Left lobe of liver (tissue), 1 donor: ENCODE data around the genes SIRT7, MAFG and DUS1L.

GRCh38 chr17:81665166-81665738 lies 1.2 kb downstream of the OXLD1 start:
- PRO-cap = no peak

- PRO-cap = no peak
Observed at GRCh38 chr17:81670262-81670475, 3.6 kb downstream of the CCDC137 start.

DNA sequence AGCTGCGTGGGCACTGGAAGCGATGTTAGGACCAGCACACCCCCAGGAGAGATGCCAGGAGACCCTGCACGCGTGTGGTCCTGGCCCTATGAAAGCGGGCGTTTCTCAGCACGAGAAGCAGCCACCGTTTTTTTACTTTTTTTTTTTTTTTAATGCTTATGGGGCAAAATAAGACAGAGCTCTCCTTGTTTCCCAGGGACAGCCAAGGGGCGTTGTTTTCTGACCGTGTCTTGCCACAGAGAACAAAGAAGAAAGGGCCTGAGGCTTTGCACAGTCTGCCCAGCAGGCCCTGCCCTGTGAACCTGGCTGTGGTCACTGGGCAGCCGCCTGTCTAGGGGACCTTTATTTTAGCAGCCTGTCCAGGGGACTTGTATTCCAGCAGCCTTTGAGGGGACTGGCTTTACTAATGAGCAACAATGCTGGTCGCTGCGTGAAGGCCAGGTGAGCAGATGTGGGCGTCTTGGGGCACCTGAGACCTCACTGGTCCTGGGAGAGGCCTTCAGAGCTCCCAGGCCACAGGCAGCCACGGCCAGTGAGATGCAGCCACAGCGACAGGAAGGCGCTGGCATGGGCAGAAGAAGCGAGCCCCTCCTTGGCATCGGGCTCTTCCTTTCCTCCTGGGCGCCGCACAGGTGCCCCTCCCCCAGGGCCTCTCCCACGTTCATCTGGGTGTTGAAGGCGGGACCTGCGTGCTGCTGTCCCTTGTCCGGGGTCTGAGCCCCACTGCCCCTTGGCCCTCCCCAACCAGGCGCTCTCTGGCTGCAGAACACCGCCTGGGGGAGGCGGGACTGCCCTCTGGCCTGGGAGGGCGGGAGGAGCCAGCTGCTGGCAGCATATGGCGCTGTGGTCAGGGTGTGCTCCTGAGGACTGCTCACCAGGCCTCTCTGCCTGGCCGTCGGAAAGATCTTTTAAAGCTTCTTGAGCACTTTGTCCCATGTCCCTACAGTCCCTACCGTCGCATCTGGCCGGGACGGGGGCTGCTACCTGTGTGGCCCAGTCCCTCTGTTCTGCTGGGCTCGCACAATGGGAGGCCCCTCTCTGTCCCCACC lies 1.3 kb downstream of the SLC25A10 start:
- PRO-cap = bidirectional peak, plus-strand start at position 850 of the sequence, minus-strand start at position 725 of the sequence; bidirectional peak, plus-strand start outside the sequence, minus-strand start at position 1,009 of the sequence

- PRO-cap = no peak
Observed at GRCh38 chr17:81840719-81841265, 5.9 kb upstream of the PPP1R27 start.

GRCh38 chr17:81859420-81860263 lies 693 bp downstream of the P4HB start:
- PRO-cap = no peak

DNA sequence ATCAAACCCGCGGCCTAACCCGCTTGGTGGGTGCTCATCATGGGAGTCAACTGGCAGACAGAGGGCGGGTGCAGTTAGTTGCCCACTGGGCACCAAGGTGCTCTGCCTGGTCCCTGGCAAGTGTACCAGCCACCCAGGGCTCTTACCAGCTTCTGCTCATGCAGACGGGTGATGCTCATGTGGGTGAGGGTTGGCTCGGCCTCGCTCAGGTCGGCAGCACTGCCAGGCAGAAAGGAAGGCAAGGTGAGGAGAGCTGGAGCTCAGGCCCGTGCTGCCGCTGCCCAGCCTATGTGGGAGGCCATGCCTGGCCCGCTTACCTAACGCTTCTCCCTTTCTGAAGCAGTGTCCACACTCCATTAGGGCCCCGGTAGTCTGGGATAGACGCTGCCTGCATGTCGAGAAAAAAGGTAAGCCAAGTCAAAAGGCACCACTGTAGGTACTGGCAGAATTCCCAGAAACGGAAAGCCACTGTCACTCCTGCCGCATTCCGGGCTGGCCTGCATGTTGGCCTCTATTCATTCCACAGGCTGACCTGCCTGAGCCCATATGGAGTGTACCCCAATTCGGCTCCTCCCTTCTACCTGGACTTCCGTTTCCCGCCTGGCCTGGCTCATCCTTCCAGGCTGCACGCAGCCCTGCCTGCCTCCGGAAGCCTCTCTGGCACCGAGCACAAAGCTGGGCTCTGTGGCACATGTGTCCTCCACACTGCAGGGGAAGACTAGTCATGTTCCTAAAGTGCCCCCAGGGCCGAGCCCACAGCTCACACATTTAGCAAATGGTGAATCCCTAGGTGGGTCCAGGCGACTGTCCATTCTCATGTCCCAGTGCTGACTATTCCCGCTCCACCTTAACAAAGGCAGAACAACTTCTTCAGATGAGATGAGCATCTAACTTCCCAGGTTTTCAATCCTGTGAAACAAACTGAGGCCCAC lies 2.4 kb downstream of the SIRT7 start:
- PRO-cap = no peak

GRCh38 chr17:81917225-81918446 lies at the start of gene SIRT7:
Gene SIRT7 (minus strand): TSS chr17:81918176.
- PRO-cap = bidirectional peak, plus-strand start at chr17:81918236, minus-strand start at chr17:81918140; unidirectional peak, minus-strand start at chr17:81918269

DNA sequence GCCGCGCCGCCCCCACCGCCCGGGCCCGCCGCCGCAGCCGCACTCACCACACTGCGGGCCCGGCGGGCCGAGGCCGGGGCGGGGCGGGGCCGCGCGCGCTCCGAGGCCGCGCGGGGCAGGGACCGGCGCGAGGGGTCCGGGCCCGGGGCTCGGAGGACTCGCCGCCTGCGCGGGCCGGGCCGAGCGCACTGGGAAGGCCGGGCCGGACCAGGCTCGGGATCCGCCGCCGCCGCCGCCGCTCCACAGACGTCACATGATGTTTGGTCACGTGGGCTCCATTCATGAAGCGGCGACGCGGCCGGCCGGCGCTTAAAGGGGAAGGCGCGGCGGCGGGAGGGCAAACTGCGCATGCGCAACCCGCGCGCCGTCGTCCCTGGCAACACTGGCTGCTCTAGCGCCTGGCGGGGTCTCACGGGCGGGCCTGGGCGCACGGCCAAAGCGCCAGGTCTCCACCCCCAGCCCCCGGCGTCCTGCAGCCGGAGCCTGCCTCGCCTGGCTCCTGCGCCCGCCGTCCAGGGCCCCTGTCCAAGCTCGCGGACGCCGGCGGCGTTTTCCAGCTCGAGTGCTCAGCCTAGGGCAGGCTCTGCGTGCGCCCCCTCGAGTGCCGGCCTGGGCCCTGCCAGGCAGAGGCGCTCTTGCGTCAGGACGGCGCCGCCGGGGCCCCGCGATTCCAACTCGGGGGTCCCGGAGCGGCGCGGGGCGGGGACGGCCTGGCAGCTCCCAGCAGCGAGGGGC lies at the start of gene MAFG:
MAFG (minus strand) TSS at position 255 of the 735 bp plus-strand sequence.
- PRO-cap = bidirectional peak, plus-strand start at position 340 of the sequence, minus-strand start at position 255 of the sequence

- PRO-cap = no peak
Observed at GRCh38 chr17:81939649-81940458, 2.8 kb upstream of the PYCR1 start.

DNA sequence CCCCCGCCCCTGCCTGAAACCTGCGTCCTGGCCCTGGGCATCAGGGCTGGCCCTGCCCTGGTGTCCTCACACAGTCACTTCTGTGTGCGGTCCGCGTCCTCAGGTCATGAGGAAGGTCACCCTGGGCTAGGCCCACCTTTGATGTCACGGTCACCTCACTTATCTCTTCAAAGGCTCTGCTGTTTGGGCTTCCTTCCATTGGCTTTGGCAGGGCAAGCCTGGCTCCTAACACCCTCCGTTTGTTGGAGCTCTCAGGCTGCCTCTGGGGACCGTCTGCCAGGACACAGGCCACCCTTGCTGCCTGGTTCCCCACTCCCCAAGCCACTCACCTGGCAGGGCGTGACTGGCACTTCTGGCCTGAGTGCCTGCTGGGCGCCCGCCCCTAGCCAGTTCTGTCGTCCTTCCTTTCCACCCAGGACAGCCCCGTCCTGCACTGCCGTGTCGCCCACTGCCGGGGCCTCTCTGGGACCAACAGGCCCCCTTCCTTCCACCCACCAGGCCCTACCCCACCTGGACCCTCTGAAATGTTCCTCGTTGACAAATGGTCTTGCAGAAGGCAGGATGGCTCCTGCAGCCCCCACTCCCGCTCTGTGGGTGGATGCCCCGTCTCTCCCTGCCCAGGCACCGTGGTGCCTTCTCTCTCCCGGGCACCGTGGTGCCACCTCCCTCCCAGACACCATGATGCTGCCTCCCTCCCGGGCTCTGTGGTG lies 8.7 kb downstream of the CENPX start:
- PRO-cap = no peak

GRCh38 chr17:82022541-82022771 lies 222 bp downstream of the CENPX start:
- PRO-cap = no peak

- PRO-cap = unidirectional peak, minus-strand start at chr17:82032033
Observed at GRCh38 chr17:82031891-82032441, 488 bp downstream of the RAC3 start.

- PRO-cap = bidirectional peak, plus-strand start at chr17:82040000, minus-strand start at chr17:82039805; unidirectional peak, minus-strand start at chr17:82040184
Observed at GRCh38 chr17:82039562-82040234, 2.2 kb upstream of the DCXR start.

DNA sequence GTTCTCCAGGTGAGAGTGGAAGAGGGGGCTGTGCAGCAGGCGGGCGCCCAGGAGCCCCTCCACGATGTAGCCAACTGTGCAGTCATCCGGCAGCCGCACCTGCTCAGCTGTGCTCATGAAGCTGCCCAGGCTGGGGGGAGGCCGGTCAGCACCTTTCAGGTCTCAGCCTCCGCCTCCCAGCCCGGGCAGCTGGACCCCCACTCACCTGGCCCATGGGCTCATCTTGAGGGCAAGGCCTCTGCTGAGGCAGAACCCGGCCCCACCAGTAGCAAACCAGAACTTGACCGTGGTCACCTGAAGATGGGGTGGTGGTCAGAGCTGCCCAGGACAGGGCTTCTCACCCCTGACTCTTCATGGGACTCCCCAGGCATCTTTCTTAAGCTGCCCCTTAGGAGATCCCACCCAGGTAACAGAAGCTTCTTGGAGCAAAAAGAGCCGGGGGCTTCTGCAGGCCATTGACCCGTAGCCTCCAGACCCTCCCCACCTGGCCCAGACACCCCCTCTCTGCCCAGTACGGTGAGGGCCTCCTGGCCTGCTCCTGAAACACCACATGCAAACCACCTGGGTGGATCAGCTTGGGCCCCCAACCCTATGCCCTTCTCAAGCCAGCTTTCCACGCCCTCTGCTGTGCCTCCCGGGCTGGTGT lies 1.8 kb downstream of the RFNG start:
- PRO-cap = no peak

- PRO-cap = no peak
Observed at GRCh38 chr17:82053565-82054188, 2.0 kb downstream of the GPS1 start.

DNA sequence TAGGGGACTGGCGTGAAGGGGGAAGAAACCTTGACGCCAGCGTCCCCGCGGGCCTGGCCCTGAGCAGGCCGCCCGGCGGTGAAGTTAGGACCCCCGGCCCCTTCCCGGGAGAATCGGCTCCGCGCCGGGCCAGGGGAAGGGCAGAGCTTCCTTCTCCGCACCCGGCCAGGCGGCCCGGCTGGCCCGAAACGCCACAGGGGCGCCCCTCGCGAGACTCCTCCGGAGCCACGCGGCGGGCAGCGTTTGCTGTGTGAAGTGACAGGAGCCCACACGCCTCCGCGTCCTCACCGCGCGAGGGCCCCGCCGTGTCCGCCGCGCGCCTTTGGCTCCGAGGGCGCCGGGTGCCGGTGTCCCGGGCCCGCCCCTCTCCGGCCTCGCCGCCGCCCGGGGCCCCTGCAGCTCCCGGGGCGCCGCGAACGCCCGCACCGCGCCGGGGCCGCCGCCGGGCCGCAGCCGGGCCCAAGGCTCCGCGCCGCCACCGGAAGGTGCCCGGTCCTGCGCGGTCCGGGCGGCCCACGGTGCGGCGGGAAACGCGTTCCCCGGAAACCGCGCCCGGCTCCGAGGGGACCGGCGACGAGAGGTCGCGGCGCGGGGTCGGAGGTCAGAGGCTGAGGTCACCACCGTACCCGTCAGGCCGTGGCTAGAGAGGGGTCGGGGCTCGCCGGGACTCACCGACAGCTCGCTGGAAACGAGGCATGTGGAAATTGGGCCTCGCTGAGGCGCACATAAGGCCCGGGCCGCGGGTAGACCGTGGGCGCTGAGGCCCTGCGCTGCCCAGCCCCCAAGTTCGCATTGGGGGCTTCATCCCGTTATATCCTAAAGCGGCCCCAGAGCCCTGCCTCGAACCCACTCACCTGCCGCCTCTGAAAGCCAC lies at the start of gene DUS1L:
DUS1L (minus strand) TSS at position 480 of the 874 bp plus-strand sequence.
- PRO-cap = bidirectional peak, plus-strand start at position 563 of the sequence, minus-strand start at position 480 of the sequence

GRCh38 chr17:82092195-82093151 lies 5.6 kb downstream of the FASN start:
- PRO-cap = no peak

- PRO-cap = bidirectional peak, plus-strand start at chr17:82098911, minus-strand start at chr17:82098758
Observed at GRCh38 chr17:82098631-82099290, 725 bp upstream of the FASN start.

DNA sequence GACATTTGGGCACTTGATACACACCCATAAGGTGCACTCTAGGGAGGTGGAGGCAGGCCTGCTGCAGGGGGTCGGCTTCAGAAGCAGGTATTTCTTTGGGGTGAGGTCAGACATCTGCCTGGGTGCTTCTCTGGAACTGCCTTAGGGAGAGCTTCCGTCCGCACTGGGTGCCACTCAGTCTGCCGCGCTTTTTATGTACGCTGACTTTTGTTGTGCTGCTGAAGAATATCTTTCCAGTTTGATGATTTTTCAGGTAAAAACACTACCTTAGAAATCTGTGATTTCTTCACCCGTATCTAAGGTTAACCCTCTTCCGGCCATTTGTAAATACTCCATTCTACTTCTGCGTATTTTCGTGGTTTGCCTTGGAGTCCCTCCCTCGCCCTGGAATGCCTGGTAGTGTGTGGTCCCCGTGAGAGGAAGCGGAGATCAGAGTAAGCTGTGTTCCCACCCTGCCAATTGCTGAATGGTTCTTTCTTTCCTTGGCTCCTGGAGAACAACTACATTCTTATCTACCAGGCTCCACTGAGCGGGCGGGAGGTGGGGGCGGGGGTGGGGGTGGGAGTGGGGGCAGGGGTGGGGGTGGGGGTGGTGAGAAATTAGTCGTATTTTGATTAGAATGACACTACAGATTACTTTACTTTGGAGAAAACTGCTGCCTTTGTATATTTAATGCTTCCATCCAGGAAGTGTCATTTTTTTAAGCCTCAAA lies 20.7 kb upstream of the FASN start:
- PRO-cap = unidirectional peak, minus-strand start at position 468 of the sequence

- PRO-cap = no peak
Observed at GRCh38 chr17:82126510-82127535, 28.8 kb upstream of the FASN start.